ENCODE measurements around the genes ZNF584, ZBTB45 and CHMP2A.

GRCh38 chr19:58394470-58394870 lies 986 bp upstream of the RNF225 start:
- PRO-cap: no peak

DNA sequence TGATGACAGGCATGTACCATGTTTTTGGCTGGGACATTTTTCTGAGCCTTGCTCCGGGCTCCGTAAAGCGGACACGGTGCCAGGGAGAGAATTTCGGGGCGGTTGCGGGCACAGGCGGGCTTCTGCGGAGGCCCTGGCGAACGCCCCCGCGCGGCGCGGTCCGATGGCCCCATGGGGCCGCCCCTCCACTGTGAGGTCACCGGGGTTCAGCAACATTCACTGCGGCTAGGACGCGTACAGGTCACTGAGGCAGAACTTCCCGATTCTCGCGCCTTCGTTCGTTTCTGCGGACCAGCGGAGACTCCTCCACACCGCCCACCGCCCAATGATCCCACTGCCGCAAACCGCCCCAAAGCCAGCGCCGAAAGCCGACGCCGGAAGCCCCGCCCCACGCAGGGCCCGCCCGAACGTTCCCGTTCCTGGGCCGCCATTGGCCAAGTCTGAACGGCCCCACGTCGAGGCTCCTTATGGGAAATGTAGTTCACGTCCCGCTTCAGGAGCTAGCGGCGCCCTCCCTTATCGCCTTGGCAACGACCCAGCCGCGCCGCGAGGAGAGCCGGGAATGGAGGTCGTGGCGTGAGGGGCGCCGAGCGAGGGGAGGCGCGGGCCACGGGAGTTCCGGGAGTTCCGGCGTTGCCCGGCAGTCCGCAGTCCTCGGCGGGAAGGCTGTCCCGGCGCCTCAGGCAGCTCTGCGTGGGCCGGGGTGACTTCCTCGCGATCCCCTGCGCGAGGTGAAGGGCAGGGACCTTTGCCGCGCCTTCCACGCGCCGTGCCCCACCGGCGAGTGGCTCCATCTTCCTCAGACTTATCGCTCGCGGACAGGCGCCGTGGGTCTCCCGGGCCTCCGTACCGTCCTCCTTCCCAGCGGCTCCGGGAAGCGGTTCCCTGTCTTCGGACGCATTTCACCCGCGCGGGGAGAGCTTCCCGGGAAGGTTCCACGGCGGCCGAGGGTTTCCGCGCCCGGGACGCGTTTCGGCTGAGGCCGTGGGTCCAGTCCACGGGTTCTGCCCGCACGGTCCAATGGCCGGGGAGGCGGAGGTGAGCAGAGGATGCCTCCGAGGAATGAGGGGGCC lies at the start of gene ZNF584:
TSS of gene ZNF584 (plus strand) at position 522 of the 1,073 bp plus-strand sequence.
- PRO-cap: bidirectional peak, plus-strand start at position 615 of the sequence, minus-strand start at position 327 of the sequence

DNA sequence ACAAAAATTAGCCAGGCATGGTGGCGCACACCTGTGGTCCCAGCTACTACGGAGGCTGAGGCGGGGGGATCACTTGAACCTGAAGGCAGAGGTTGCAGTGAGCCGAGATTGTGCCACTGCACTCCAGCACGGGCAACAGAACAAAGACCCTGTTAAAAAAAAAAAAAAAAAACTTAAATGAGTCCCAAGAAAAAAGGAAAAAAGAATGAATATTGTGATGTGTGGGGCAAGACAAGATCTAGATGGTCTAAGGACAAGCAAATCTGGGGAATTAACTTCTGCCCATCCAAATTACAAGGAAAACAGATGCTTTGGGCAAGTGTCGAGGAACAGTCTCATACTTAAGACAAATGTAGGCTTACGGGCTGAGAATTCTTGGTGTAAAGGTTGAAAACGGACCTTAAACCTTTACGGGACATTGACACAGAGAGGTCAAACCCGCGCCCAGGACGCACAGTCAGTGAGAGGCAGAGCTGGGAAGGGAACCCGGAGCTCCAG lies 655 bp upstream of the ZNF324 start:
- PRO-cap: no peak

- PRO-cap: no peak
These were observed 825 bp downstream of the ZNF446 start for GRCh38 chr19:58477042-58477311.

DNA sequence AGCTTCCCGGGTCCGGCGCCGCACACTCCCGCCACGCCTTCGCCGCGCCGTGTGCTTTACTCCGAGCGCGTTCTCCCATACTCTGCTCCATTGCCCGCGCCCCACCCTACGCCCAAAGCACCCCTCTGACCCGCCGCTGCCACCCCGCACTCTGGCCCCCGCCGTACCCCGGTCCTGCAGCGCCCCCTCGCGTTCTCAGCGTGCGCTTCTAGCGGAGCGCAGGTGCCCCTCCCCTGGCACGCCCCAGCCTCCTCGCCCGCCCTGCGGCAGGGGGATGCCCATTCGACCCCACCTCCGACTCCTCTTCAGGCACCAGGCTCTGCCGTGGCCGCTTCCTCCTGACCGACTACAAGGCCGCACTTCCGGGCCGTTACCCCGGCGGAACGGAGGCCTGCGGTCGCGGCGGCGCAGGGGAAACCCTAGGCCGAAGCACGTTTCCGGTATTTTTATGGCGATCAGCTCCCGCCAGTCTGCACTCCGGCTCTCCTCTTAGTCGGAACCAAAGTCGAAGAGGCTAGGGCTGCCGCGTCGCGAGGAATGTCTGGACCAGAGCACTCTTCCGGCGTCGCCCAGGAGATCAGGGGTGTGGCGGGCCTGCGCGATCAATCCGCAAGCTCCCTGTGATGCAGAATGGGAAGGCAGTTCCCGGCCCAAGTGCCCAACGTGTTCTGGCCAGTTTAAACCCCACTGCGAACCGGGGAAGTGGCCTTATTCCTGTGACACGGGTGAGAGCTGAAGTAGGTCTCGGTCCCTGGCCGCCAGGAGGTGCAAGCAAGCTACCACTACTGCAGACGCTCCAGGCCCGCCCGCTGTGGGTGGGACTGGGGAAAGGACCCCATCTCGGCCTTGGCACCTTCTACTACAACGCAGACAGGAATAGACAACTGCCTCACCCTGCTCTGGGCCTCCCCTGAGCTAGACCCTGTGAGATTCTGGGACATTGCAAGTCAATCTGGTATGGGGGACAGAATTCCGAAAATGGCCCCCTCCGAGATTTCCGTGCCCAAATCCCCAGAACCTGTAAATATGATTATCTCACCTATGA lies at the start of gene ZBTB45:
TSS of gene ZBTB45 (minus strand) at position 361 of the 1,045 bp plus-strand sequence.
- PRO-cap: bidirectional peak, plus-strand start at position 359 of the sequence, minus-strand start at position 340 of the sequence; bidirectional peak, plus-strand start at position 554 of the sequence, minus-strand start at position 501 of the sequence

- PRO-cap: no peak
These were observed 3.7 kb downstream of the TRIM28 start for GRCh38 chr19:58547287-58548243.

DNA sequence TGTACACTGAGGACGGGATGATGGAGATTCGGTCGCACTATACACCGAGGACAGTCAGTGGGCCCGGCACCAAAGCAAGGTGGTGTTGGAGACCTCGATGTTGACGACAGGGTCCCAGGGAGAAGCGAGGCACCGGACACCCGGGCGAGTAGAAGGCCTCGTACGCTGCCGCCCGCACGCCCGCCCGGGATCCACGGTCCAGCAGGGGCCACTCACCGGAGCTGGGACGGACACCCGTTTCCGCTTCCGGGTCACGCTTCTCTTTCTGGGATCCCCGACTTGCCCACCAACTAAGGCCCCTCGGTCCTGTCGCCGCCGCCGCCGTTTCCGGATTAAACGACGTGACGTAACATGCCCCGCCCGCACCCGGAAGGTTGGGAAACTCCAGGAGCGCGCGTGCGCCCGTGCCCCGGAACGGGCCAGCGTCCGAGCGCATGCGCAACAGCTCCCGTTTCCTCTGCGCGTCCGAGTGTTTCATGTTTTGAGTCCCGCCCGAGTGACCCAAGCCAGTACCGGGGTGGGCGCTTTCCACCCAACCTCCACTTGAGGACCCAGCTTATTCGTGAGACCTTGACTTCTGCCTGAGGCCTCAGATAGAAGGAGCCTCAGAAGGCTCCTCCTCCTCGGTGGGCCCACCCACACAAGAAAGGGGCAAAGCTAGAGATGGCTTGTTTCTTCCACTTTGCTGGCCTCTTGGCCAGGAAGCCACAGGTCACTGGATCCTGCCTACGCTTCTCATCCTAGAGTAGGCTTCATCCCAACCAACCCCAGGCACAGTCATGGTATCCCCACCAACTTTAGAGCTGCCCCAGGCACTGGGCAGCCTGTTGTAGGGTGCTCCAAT lies at the start of gene CHMP2A:
TSS of gene CHMP2A (minus strand) at position 334 of the 844 bp plus-strand sequence.
- PRO-cap: bidirectional peak, plus-strand start at position 451 of the sequence, minus-strand start at position 195 of the sequence

DNA sequence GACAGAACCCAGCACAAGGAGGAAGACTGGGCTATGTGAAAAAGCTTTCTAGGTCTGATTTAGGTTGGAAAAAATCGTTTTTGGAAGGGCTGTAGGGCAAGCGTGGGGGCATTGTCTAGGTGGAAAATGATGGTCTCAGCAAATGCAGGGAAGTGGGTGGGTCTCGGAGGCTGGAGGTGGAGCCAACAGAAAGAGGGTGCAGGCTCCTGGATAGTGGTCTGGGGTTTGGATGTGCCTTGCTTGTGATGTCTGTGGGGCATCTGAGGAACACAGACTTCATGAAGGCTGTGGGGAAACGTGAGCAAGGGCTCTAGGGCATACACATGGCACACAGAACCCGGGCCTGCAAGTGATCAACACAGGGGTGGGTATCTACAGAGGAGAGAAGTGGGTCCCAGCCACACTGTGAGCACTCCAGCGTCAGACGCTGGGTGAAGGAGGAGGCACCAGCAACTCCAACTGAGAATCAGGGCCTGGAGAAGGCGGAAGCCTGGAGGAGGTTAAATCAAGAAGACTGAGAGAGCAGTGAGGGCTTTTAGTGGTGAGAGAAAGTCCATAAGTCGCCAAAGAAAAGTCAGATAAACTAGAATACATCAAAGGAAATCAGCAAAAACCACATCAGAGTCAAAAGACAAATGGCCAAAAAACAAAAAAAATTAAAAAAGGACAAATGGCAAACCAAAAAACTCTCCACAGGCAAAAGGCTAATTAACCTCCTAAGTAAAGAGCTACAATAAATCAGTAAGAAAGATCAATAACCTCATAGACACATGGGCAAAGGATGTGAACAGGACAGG lies 5.5 kb upstream of the UBE2M start:
- PRO-cap: no peak